ENCODE results near the genes H2BC4, H2AC6 and H4C8.

DNA sequence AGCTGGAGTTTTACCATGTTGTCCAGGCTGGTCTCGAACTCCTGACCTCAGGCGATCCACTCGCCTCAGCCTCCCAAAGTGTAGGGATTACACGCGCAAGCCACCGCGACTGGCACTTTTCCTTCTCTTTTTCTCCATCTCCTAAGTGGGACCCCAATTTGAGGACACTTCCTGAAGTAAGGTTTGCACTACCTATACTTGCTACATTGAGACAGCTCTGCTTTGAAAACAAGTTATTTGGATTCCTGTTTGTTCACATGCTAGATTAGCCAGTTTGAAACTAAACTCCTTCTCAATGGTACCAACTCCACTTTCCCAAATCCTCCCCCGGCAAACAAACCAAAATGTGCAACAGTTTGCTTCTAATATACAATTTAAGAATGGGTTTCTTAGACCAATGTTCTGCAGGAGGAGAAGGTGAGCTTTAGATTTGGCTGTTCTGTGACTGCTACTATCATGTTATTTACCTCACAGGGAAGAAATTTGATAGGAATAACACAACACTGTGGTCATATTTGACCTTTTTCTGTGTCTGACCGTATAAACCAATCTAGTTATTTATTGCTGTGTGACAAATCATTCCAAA lies 33.3 kb downstream of the RIPOR2 start:
- PRO-cap: no peak

GRCh38 chr6:24928357-24928725 lies 7.4 kb downstream of the RIPOR2 start:
- PRO-cap: no peak

- PRO-cap: no peak
Observed at GRCh38 chr6:24930459-24930723, 5.4 kb downstream of the RIPOR2 start.

- PRO-cap: no peak
Observed at GRCh38 chr6:25056076-25056827, 120.5 kb upstream of the RIPOR2 start.

- PRO-cap: no peak
Observed at GRCh38 chr6:25085701-25086230, 150.0 kb upstream of the RIPOR2 start.

DNA sequence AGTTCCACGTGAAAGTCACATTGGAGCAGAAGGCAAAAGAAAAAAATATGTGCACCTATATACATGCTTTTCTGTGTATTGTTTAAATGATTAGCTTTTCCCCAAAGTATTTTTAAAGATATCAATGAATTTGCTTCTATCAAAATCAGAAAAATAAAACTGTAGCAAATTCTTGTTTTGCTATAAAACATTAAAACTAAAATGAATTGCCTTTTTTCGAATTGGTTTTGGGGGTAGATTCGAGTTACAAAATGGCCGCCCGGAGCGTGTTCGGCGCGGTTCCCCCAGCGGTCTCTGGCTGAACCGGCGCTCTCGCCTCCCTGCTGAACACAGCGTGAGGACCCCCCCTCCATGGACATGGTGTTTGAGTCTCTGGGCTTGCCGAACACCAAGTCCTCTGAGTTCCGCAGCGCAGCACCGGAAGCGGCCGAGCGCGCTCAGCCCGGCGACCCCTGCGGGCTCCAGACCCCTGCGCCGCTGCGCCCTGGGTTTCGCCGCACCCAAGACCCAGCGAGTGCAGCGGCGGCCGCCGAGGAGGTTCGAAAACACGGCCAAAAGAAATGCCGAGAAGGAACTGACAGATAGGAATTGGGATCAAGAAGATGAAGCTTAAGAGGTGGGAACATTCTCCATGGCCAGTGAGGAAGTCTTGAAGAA lies 139.6 kb upstream of the CARMIL1 start:
- PRO-cap: no peak

- PRO-cap: no peak
Observed at GRCh38 chr6:25415712-25416134, 136.5 kb downstream of the CARMIL1 start.

DNA sequence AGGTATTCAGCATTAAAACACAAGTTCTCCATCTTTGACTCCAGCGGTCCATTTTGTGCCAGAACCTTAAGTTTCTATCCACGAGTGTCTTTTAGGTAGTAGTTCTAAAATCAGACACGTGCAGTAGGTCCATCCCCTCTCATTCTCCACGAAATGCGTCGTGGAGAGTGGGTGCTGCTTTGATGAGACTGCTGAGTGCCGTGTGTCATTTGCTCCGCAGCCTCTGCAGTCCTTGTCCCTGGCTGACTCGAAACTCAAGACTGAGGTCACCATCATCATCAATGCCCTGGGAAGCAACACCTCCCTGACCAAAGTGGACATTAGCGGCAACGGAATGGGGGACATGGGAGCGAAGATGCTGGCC lies 136.6 kb upstream of the SCGN start:
- PRO-cap: no peak

GRCh38 chr6:25927565-25928458 lies 2.7 kb downstream of the SLC17A2 start:
- PRO-cap: no peak

- PRO-cap: bidirectional peak, plus-strand start at chr6:25992732, minus-strand start at chr6:25992521; unidirectional peak, minus-strand start at chr6:25992948
Observed at GRCh38 chr6:25992301-25993100, 25.1 kb downstream of the H1-1 start.

DNA sequence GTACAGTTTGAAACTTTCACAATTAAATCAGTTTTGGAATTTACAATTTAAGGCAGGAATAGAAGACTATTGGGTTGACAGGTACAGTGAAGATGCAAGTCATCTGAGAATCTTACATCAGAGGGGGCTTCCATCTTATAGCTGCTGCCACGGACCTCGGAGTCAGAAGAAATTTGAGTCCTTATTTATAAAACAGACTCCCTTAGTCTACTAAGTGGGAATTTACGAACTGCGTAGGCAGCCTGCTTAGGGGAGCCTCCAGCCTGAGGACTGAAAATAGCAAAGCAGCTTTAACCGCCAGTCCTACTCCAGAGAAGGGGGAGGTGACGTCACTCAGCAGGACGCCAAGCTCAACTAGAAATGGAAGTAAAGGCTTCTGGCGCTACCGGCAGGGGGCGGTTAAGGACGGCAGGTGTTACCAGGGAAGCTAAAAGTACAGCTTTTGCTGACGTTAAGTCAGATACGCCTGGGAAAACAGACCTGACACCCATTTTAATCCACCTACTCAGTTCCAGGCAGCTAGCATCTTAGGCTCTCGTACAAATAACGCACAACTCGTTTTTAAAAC lies 939 bp downstream of the H4C2 start:
- PRO-cap: bidirectional peak, plus-strand start at position 459 of the sequence, minus-strand start at position 272 of the sequence

- PRO-cap: bidirectional peak, plus-strand start at chr6:26055533, minus-strand start at chr6:26055363
Observed at GRCh38 chr6:26054856-26055433, 1.3 kb downstream of the H1-2 start.

GRCh38 chr6:26122308-26122765 lies 1.4 kb downstream of the H2BC4 start:
- PRO-cap: no peak

GRCh38 chr6:26122766-26122889 lies 1.1 kb downstream of the H2BC4 start:
- PRO-cap: no peak

DNA sequence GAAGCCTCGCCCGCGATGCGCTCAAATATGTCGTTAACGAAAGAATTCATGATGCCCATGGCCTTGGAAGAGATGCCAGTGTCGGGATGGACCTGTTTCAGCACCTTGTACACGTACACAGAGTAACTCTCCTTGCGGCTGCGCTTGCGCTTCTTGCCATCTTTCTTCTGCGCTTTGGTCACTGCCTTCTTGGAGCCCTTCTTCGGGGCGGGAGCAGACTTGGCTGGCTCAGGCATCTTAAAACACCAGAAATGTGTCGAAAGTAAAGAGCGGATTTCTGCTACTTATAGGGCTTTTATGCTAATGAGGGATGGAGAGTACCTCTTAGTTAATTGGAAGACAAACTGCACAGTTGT lies at the start of gene H2BC4:
Gene H2BC4 (minus strand): TSS at position 258 of the 356 bp plus-strand sequence.
- PRO-cap: bidirectional peak, plus-strand start outside the sequence, minus-strand start at position 258 of the sequence

DNA sequence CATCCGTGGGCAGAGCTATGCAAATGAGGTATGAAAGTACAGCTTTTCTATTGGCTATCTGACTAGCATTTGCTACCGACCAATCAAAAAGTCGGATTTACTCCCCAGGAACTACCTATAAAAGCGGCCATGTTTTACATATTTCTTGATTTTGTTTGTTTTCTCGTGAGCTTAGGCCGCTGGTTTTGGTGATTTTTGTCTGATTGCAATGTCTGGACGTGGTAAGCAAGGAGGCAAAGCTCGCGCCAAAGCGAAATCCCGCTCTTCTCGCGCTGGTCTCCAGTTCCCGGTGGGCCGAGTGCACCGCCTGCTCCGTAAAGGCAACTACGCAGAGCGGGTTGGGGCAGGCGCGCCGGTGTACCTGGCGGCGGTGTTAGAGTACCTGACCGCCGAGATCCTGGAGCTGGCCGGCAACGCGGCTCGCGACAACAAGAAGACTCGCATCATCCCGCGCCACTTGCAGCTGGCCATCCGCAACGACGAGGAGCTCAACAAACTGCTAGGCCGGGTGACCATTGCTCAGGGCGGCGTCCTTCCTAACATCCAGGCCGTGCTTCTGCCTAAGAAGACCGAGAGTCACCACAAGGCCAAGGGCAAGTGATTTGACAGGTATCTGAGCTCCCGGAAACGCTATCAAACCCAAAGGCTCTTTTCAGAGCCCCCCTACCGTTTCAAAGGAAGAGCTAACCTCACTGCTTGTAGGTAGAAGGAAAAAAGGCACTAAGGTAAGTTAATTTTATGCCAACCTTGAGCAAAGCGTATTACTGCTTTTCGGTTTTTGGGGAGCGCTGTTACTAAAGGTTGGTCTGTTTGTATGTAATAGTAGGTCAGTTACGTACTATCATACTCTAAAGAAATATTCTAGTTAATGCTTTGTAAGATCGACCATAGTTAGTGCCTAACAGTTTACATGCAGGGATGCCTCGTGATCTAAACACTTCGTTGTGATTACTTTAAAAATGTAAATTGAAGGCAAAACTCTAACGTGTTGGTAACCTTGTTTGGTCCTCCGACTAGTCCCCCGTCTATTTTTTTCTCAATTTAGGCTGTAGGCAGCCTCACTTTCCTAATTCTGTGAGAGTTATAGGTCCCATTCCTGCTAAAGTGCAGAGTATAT lies at the start of gene H2AC6:
Gene H2AC6 (plus strand): TSS at position 148 of the 1,117 bp plus-strand sequence.
- PRO-cap: bidirectional peak, plus-strand start at position 148 of the sequence, minus-strand start outside the sequence; unidirectional peak, plus-strand start at position 323 of the sequence

DNA sequence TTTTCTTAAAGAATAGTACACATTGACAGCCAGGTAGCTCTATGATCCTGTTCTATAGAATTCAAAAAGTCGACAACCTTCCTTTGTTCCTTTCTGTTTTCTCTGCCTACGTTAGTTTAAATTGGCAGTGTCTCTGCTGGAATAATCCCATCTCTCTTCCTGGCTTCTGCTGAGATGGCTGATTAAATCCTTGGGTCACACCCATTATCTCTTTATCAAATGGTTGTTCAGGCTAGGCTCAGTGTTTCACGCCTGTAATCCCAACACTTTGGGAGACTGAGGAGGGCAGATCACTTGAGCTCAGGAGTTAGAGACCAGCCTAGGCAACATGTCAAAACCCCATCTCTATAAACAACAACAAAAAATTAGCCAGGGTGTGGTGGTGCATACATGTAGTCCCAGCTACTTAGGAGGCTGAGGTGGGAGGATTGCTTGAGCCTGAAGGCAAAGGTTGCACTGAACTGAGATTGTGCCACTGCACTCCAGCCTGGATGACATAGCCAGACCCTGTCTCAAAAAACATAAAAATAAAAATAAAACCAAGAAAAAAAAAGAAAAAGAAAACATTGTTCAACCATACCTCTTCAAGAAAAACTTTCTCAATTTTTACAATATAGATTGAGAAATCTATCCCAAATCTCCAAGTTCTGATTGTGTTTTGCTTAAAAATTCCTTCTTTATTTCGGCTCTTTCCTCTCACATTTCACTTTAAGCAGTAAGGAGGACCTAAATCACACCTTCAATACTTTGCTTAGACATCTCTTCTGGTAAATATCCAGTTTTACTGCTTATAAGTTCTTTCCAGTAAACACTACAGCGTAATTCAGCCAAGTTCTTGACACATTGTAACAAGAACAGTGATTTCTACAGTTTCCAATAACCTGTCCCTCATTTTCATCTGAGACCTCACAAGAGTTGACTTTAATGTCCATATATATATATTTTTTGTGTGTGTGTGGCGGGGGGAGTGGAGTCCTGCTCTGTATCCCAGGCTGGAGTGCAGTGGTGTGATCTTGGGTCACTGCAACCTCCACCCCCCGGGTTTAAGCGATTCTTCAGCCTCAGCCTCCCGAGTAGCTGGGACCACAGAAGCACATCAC lies 8.0 kb downstream of the H2AC6 start:
- PRO-cap: no peak

DNA sequence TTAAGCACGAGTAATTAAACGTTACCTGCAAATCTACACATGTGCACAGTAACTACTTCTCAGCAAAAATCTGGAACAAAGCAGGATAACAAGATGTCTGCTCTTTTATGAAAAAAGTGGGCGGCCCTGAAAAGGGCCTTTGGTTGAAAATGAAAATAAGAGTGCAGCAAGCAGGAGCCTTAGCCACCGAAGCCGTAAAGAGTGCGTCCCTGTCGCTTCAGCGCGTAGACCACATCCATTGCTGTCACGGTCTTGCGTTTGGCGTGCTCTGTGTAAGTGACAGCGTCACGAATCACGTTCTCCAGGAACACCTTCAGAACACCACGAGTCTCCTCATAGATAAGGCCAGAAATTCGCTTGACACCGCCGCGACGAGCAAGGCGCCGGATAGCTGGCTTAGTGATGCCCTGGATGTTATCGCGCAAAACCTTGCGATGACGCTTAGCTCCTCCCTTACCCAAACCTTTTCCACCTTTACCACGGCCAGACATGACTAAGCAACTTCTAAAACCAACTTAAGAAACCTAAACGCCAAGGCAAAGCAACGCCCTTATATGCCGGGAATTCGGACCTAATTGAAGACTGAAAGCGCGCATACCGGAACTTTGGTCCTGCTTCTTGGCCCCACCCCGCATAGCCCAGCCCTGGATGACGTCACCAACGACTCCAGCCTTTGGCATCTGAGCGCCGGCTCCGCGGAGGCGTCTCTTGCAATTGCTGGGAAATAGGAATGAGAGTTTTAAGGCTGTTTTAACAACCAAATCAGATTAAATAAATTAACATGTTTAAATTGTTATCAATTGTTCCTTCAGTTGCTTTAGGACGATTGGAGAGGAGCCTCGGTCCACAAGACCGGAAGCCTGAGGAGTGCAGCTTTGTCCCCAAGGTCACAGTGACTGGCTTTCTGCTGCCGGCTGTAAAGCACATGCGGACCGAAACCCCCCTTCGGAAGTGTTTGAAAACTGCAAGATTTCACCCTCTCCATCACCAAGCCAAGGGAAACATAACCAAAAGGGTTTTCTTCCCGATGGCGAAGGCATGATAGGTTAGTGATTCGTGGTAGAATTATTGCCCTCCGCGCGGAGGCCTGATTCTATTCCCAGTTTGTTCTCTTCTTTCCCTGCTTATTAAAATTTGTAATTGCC lies at the start of gene H4C8:
Gene H4C8 (minus strand): TSS at position 526 of the 1,145 bp plus-strand sequence.
- PRO-cap: bidirectional peak, plus-strand start at position 676 of the sequence, minus-strand start at position 577 of the sequence

DNA sequence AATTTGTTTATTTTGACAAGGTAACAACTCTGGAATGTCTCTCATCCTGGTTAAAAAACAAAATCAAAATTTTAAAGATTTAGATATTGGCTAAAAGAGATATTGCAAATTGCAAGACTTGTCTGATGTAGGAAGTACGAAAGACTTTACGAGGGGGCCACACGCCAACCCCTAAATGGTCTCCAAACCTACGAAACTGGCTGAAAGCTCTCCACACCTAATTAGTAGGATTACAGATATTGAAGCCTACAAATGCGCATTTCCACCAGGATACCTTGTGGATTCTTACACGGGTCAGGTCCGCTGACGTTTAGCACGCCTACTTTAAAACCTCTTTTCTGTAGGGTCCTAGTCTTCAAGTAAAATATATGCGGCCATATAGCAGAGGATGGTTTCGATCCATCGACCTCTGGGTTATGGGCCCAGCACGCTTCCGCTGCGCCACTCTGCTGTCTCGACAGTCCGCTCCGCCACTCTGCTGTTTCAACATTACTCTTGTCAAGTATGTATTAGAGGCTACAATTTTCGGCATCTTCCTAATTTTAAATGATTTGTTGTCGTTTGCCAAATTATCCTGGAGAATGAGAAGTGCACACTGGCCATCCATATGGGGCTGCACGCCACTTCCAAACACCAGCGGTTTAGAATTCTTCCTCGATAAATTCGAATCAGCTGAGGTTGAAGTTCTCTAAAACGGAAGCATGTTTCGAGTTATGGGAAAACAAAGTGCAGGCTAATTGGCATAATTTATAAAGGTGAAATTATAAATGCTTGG lies 27.6 kb upstream of the H4C8 start:
- PRO-cap: no peak

DNA sequence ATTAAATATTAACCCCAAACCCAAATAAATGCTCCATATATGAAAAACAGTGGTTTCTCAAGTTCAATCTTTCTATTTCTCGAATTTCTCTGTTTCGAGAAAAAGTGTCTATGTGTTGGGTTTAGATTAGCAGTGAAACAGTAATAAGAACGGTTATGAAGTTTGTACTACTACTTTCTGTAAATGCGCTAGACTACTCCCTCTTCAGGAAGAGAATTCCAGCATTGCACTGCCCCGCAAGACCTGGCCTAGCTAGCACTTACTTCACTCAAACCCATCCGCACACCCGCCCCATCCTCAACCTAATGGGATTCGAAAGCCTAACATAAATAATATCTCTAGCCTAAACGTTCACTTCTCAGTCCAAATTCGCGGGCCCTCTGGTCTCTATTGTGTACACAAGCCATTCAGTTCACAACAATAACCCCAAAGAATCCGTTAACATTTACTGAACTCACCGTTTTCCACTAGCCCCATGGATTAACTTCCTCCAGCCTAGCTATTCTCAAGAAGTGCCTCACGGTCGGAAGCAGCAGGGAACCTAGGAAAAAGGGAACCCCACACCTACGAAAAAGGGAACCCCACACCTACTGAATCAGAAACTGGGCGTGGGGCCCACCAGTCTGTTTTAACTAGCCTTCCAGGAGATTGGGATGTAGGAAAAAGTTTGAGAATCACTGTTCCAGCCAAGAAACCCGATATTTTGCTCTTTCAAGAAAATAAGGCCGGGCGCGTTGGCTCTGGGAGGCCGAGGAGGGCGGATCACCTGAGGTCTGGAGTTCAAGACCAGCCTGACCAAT lies 34.2 kb upstream of the H4C8 start:
- PRO-cap: no peak

Data from parotid gland (tissue), 1 donor.